Cardiac fibroblast (primary cell): ENCODE measurements around a stretch of chr7.

DNA sequence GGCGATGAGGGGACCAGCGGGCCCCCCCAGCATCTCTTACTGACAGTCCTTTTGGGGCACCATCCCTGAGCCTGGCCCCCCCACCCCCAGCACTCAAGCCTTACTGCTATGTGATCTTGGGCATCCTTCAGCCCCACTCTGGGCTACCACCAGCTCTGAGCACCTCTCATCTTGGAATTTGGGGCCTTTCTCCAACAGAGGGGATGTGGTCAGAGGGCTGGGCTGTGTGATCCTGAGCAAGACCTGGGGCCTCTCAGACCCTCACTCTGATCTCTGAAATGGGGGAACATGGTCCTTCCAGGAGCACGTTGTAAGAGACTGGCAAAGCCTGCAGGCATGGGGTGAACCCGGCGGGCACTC, 1.9 kb downstream of the LFNG start:
- RRBS = no CpG with 5 or more reads among the region's 5 CpGs

- RRBS = 87% methylated on average over 6 of the region's 47 CpGs
Observed at GRCh38 chr7:2525178-2525950, 5.8 kb downstream of the LFNG start.

DNA sequence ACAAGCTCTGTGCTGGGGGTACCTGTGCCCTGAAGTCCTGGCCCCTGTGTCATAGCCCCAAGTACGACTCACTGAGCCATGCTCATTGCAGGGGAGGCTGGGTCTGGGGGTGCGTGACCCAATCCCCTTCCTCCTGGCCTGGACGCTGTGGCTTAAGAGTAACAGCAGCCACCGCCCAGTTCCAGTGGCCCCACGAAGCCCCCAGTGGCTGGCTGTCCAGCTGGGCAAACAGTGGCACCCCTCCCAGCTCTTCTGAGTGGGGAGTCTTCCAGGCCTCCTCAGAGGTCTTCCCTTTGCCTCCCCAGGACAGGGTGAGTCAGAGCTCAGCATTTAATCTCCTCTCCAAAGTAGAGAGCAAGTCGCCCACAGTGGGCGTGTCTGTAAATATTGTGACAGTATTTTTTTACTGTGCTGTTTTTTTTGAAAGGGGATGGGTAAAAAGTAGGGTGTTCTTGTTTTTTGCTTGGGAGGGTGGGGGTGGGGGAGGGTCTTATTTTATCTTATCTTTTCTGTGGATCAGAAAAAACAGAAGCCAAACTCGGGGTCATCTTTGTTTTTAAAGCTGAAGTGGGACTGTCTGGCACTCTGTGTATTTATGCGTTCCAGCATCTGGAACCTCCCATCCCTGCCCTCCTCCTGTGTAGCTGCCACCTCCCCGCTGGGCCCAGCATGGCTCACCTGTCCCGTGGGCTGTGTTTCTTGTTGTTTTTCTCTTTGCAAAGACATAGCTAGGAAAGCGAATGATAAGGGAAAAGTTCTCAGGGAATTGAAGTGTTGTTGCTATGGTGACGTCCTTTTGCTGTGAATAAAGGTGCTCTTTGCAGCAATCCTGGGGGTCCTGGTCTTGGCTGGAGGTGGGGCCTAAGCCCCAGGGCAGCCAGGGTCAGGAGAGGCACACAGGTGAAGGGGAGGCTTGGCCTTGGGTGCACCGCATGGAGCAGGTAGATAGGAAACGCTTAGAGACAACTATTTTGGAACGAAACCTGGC, 8.3 kb downstream of the LFNG start:
- RRBS = no CpG with 5 or more reads among the region's 16 CpGs

- RRBS = 28% methylated on average over 4 of the region's 58 CpGs
Observed at GRCh38 chr7:2531369-2532169, 12.0 kb downstream of the LFNG start.

DNA sequence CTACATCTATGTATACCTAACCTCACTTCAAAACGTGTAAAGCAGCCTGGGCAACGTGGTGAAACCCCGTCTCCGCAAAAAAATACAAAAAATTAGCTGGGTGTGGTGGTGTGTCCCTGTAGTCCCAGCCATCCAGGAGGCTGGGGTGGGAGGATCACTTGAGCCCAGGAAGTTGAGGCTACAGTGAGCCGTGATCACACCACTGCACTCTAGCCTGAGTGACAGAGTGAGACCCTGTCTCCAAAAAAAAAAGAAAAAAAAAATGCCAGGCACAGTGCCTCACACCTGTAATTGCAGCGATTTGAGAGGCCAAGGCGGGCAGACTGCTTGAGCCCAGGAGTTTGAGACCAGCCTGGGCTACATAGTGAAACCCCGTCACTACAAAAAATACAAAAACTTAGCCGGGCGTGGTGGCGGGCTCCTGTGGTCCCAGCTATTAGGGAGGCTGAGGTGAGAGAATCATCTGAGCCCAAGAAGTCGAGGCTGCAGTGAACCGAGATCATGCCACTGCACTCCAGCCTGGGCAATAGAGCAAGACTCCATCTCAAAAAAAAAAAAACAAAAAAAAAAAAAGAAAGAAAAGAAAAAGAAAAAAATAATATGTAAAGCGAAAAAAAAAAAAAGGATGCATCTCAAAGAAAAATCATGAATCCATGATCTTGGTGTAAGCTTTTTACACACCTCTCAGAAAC, 5.3 kb downstream of the BRAT1 start:
- RRBS = no CpG with 5 or more reads among the region's 14 CpGs

DNA sequence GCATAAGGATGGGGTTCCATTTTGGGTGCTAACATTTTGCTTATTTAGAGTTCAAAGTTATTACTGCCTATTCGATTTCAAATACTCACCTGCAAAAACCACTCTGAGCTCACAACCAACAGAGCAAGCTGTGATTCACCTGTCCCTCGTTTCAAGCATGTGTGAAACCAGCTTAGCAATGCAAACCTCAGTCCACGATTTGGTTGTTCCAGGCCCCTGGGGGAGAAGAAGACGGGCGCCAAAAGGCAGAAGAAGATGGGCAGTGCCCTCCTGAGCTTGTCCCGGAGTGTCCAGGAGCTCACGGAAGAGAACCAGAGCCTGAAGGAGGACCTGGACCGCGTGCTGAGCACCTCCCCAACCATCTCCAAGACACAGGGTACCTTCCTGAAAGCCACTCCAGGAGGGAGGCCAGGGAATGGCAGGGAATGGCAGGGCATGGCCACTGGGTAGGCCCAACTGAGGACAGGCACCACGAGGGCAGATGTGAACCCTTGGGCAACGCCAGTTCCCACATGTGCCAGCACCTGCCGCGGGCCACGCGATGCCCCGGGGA, 27.3 kb downstream of the IQCE start:
- RRBS = no CpG with 5 or more reads among the region's 16 CpGs

GRCh38 chr7:2616903-2617915, 14.6 kb upstream of the TTYH3 start:
- RRBS = no CpG with 5 or more reads among the region's 33 CpGs

GRCh38 chr7:2637101-2637839, 5.5 kb downstream of the TTYH3 start:
- RRBS = 79% methylated on average over 6 of the region's 30 CpGs

GRCh38 chr7:2645019-2645719, 13.4 kb downstream of the TTYH3 start:
- RRBS = no CpG with 5 or more reads among the region's 19 CpGs

DNA sequence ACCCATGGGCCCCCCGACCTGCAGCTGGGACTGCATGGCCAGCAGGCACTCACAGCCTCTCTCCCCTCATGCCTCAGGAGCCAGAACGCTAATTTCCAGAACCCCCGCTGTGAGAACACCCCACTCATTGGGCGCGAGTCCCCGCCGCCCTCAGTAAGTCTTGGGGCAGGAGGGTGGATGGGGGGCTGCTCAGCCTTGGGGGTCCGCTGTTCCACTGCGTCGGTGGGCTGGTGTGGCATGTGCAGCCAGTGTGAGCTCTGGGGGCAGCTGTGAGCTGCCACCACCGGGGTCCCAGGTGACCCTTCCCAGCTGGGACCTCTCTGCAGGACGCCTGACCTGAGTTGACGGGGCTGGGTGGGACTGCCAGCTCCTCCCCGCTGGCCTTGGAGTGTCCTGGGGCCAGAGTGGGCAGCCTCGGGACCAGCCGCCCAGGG, 27.1 kb downstream of the TTYH3 start:
- RRBS = no CpG with 5 or more reads among the region's 16 CpGs

DNA sequence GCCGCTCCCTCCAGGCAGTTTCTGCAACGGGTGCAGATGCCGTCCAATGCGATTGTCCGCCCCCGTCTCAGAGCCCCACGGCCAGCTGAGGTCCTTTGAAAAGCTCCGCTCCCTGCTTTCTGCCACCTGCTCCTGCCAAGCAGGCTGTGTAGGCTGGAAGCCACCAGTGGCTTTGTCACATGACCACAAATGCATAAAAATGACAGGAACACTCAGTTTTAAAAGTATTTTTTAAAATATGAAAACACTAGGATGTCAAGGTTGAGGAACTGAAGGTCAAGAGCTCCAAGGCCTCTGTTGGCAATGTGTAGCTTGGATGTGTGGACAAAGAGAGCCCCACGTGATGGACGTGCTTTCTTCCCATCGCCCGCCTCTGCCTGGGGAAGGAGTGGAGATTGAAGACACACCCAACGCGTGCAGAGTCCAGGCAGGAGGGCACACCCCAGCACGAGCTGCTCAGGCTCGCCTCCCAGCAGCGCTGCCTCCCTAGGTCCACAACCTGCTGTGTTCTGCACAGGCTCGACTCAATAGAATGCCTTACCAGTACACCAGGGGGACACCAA, 71.9 kb downstream of the AMZ1 start:
- RRBS = no CpG with 5 or more reads among the region's 18 CpGs

- RRBS = no CpG with 5 or more reads among the region's 11 CpGs
Observed at GRCh38 chr7:2792045-2792637, 52.0 kb downstream of the GNA12 start.

- RRBS = 62% methylated on average over 1 of the region's 28 CpGs
Observed at GRCh38 chr7:2832023-2833119, 11.7 kb downstream of the GNA12 start.

DNA sequence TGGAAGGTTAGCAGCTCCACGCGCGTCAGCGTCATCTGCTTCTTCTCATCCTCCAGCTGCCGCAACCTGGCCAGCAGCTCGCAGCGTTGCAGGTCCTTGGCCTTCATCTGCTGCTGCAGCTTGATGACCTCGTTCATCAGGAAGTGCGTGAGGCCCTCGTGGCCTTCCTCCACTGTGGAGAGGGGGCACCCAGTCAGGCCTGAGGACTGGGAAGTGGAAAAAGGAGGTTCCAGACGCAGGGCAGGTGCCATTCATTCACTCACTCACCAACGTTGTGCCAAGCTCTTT, 99.4 kb downstream of the CARD11 start:
- RRBS = no CpG with 5 or more reads among the region's 12 CpGs

- RRBS = no CpG with 5 or more reads among the region's 19 CpGs
Observed at GRCh38 chr7:2993684-2994165, 49.9 kb downstream of the CARD11 start.

- RRBS = no CpG with 5 or more reads among the region's 10 CpGs
Observed at GRCh38 chr7:2998756-2999140, 44.9 kb downstream of the CARD11 start.

GRCh38 chr7:3194726-3195130, 106.3 kb upstream of the SDK1 start:
- RRBS = 3% methylated on average over 2 of the region's 6 CpGs

DNA sequence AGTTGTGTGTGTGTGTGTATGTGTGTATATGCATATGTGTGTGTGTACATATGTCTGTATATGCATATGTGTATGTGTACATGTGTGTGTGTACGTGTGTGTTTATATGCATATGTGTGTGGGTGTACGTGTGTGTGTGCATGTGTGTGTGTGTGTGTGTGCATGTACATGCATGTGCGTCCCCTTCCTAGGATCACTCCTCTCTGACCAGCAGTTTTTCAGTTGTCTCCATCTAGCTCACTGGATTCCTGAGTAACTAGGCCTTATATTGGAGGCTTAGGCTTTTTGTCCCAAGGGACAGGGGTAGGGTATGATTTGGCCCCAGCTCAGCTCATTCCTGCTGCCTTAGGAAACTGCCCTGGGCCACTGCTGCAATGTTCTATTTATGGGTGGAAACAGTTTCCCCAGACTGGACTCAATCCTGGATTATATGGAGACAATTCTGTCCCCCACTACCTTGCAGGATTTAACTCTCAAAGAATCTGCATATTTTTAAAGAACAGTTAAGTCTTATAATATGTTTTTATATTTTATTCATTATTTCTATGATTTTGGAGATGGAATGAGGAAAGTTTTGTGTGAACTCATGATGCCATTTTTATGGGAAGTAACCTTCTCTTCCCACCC, 68.8 kb upstream of the SDK1 start:
- RRBS = no CpG with 5 or more reads among the region's 3 CpGs

DNA sequence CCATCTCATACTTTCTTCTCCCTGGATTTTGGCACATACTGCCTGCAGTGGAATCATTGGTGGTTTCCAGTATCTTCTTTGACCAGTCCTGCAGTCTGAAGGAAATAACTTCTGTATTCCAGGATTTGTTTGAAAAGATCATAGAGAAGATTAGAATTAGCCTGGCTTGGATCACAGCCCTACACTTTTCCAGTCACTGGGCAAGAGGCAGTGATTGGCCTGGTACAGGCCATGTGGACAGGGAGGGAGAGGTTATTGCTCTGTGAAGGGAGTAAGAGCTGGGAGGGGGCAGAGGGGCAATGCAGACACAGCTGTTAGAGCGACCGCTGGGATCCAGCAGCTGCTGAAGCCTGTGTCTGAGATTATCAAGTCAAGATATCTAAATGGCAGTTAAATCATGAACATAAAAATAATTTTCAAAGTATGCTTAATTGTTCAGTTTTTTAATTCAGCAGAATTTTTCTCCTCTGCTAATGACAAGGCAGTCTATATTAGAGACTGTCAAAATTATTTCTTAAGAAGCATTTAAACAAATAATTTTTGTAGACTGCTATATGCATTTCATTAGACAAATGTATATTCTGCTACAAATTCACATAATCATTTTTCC, 257.4 kb downstream of the SDK1 start:
- RRBS = no CpG with 5 or more reads among the region's 2 CpGs

- RRBS = no CpG with 5 or more reads among the region's 7 CpGs
Observed at GRCh38 chr7:3562731-3563357, 261.8 kb downstream of the SDK1 start.